ENCODE results near the gene CEBPB.

- RRBS = no CpG with 5 or more reads among the region's 3 CpGs
Observed at GRCh38 chr20:49659980-49660536, 53.6 kb downstream of the B4GALT5 start.

- RRBS = no CpG with 5 or more reads among the region's 3 CpGs
Observed at GRCh38 chr20:49710898-49711390, 2.7 kb downstream of the B4GALT5 start.

DNA sequence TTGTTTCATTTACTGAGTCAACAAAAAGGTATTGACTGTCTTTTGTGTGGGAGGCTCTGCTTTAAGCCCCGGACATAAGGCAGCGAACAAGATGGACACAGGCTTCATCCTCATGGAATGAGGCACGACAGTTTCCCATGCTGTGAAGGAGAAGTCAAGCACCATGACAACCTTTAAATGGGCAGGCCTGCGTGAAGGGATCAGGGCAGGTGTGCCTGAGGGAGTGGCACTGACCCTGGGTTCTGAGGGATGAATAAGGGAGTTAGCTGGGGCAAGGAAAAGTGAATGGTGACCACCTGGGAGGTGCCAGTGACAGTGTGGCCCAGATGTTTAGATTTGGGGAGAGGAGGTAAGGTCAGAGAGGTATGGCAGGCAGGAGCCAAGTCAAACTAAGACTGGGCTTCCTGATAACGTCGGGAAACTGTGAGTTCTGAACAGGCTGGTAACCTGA lies 48.2 kb downstream of the SLC9A8 start:
- RRBS = no CpG with 5 or more reads among the region's 6 CpGs

DNA sequence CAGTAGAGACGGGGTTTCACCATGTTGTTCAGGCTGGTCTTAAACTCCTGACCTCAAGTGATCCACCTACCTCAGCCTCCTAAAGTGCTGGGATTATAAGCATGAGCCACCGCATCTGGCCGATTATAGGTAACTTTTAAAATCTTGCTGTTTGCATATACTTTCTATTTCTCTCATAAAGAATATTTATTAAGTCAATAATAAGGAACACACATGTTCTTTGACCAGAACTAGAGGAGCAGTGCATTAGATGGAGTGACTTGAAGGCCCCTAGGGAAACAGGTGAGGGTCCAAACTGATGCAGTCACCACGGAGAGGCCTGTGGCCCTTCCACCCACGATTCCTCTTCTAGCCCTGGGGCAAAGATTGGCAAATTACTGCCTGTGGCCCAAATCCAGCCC lies 19.8 kb downstream of the SPATA2 start:
- RRBS = no CpG with 5 or more reads among the region's 5 CpGs

DNA sequence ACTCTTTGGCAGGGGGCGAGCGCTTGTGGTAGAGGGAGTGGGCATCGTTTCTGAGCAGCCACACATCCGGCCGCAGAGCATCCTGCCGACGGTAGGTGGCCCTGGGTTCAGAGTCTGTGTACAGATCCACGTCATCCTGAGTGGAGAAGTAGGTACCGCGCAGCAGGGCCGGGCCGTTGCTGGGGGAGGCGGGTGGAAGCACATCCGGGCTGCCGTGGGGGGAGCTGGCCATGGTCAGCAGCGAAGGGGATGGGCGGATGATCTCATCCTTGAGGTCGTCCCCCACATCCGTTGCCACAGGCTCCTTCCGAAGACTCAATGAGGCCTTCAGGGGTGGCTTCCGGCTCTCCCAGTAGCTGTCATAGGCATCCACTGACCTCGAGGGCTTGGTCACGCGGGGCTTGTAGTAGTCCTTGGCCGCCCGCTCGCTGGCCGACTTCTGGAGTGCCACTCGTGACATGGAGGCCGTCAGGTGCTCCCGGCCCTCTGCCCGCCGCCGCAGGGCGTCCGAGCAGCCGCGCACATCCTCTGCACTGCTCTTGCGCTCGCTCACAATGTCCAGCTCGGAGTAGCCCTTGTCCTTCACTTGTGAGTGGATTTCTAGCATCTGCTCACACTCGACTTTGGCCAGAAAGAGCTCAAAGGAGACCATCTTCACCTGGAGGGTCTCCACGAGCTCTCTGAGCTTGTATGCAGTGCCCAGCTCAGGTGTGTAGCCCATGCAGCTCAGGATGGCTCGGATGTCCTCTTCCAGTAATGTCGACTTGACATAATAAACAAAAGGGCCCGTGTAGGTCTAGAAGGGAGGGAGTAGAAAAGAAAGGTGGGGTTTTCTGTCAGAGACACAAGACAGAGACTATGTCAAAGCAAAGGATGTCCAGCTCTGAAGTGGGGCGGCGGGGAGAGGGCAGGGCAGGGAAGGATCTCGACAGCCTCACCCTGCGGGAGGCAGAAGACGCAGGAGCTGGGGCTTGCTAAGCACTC lies 9.0 kb downstream of the SPATA2 start:
- RRBS = no CpG with 5 or more reads among the region's 51 CpGs

DNA sequence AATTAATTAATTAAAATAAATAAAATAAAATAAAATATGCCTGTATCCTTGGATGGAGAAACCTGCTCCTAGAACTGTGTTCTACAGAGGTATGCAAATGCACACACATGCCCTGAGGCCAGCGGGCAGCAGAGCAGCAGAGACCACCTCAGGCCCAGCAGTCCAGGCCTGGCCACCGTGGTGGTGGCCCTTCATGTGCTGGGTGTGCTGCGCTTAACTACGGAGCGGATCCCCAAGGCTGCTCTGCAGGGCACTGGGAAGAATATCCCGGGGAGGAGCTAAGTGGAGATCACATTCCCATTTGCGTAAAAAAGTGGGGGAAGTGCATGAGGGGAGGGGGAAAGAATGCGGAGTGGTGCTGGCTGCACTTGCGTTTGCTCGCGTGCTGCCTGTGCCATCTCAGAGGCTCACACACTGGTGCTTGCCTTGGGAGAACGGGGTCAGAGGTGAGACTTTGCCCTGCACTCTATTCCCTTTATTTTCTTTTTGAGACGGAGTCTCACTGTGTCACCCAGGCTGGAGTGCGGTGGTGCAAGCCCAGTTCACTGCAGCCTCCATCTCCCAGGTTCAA lies 37.4 kb downstream of the UBE2V1 start:
- RRBS = no CpG with 5 or more reads among the region's 14 CpGs

DNA sequence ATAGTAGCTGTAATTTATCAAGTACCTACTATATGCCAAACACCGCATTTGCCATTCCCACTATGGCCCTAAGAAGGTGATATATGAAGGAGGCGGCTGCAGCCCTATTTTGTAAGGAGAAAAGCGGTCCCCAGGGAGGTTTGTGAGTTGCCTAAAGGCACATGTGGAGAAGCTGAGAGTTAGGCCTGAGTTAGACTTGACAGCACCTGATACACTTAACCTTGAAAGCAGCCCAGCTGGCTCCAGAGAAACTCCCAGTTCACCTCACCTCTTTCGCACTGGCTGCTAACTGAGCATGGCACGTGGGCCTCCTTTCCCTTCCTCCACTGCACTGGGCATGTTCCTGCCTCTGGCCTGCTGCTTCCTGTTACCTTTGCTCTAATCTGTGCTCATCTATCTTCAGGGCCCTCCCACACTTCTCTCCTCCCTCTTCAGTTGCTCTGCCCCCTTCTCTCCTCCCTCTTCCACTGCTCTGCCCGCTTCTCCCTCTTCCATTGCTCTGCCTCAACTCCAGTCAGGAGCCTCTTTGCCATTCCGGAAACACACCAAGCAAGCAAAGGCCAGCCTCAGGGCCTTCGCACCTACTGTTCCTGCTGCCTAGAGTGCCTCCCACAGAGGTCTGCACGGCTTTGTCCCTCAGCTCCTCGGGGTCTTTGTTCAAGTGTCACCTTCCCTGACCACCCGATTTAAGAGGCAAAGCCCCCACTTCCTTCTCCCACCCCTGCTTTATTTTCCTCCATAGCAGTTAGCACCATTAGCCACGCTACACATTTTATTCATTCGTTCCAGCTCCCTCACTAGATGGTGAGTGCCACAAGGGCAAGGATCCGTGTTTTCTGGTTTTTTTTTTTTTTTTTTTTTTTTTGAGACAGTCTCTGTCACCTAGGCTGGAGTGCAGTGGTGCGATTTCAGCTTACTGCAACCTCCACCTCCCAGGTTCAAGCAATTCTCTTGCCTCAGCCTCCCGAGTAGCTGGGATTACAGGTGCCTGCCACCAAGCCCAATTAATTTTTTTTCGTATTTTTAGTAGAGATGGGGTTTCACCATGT lies 13.9 kb upstream of the UBE2V1 start:
- RRBS = no CpG with 5 or more reads among the region's 17 CpGs

DNA sequence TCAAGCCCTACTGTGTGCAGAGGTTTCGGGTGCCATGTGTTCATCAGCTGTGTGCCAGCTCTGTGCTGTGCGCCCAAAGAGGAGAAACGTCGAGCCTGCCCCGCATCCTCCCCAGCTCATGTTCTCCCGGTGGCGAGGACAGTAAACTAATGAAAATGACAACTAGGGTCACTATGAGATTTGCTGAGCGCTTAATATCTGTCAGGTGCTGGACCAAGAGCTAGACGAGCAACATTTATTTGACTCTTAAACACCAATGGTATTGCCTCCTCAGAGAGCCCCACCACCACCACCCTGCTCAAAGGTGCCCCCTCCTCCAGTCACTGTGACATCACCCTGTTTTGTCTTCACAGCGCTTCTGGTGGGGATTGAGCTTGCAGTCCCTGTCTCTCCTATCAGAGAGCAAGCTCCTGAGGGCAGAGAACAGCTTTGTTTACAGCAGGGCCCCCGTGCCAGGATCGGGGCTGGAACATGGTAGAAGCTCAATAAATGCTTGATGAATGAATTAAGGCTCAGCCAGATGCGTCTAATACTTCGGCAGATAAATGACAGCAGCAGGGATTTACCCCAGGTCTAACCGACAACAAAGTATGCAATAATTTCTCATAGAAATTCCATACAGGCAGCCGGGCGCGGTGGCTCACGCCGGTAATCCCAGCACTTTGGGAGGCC lies 806 bp upstream of the PEDS1 start:
- RRBS = no CpG with 5 or more reads among the region's 20 CpGs

GRCh38 chr20:50187381-50188051 lies 3.1 kb upstream of the CEBPB start:
- RRBS = no CpG with 5 or more reads among the region's 12 CpGs

DNA sequence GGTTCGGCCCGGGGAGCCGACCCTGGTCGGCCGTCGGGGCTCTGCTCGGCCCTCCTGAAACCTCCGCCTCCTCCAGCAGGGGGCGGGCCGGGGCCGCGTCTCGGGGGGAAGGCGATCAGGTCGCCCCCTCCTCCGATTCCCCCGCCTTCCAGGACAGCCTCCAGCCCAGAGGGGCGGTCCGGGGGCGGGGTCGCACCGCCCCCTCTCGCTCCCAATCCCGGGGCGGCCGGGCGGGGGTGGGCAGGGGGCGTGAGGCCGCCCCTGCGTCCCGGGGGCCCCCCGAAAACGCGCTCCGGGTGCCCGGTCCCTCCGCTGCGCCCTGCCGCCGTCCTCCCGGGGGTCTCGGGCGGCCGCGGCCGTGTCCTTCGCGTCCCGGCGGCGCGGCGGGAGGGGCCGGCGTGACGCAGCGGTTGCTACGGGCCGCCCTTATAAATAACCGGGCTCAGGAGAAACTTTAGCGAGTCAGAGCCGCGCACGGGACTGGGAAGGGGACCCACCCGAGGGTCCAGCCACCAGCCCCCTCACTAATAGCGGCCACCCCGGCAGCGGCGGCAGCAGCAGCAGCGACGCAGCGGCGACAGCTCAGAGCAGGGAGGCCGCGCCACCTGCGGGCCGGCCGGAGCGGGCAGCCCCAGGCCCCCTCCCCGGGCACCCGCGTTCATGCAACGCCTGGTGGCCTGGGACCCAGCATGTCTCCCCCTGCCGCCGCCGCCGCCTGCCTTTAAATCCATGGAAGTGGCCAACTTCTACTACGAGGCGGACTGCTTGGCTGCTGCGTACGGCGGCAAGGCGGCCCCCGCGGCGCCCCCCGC lies at the start of gene CEBPB:
Gene CEBPB (plus strand): TSS at position 457 of the 812 bp plus-strand sequence.
- RRBS = 5% methylated on average over 48 of the region's 97 CpGs

GRCh38 chr20:50242702-50243383 lies 52.2 kb downstream of the CEBPB start:
- RRBS = 39% methylated on average over 7 of the region's 30 CpGs

DNA sequence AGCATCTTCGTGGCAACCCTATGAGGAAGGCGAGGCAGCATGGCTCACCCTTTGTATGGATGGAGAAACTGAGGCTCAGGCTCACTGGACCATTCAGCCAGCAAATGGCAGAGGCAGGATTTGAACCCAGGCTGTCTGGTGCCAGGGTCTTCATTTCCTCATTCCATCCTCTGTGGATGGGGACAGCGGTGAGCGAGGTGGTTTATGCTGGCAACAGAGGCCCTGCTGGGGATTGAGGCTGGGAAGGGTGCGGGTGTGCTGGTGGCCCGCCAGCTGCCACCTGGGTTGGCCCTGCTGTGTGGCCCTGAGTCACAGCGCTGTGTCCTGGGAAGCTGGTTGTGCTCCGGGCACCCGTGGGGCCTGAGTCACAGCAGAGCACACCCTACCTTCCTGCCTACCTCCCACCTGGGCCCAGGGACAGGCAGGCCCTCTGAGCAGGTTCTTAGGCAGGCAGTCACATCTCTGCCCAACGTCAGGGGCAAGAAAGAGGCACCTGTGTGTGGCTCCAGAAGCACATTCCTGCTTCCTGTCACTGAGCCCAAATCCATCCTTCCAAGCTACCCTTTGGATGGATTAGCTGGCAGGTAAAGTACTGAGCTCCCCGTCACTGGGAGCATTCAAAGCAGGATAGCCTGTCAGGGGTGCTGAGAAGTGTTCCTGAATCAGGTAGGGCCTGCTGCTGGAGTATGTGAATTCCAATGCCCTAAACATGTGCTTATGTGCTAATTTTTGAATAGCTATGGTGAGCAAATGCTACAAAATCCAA lies 53.8 kb downstream of the CEBPB start:
- RRBS = no CpG with 5 or more reads among the region's 11 CpGs

DNA sequence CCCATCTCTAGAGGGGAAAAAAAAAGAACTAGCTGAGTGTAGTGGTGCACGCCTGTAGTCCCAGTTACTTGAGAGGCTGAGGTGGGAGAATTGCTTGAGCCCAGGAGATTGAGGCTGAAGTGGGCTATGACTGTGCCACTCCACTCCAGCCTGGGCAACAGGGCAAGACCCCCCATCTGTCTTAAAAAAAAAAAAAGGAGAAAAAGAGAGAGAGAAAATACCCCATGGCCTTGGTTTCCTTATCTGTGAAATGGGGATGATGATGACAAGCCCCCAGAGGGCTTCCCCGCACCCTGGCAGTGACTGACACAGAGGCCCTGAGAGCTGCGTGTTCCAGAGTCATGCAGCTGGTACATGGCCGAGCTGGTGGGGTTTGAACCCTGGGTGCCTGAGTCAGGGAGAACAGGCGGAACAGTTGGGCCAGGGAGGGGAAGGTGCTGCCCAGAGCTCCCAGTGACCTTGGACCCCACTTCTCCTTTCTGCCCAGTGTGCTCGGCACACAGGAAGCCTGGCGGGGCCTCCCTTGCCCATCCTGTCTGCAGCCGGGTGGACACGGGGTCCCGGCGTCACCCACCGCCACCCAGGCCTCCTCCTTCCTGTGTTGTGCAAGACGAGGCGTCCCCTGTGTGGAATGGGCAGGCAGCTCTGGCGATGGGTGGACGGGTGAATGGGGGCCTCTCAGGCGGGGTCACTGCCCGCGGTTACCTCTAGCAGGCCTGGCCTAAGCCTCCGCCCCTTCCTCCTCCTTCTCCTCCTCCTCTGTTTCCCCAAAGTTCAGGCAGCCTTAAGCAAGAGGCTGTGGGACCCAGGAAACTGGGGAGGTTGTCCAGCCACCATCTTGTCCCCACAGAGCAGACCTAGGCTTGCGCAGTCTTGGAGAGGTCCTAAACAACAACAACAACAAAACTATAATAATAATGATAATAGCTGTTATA lies 84.2 kb downstream of the CEBPB start:
- RRBS = no CpG with 5 or more reads among the region's 21 CpGs

DNA sequence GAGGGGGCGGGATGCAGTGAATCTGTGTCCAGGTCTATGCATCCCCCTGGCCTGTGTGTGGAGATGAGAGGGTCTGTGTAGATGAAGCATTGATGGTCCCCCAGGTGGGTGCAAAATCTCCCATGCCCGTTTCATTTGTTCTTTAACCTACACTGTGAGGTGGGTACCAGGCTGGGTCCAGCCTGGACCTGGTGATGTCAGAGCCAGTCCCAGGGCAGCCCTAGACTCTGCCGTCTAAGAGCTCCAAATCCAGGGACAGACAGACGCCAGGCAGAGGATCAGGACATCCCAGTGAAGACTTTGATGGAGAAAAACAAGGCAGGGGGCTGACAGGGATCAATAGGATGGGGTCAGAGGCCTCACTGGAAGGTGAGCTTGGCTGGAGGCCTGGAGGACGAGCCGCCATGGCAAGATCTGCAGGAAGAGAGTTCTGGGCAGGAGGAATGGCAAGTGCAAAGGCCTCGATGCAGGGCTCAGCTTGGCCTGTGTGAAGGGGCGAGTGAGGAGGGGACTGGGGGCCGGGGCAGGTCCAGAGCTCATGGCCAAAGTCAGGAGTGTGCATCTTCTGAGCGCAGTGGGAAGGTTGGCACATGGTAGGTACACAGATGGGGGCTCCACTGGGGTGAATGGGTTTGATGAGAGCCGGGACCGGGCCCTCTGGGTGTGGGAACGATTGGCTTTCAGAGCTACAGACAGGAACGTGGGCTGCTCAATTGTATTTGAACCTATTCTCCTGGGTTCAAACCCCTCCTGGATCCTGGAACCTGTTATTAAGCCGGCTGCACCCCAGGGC lies 105.7 kb downstream of the CEBPB start:
- RRBS = no CpG with 5 or more reads among the region's 15 CpGs

GRCh38 chr20:50305816-50307151 lies 115.7 kb downstream of the CEBPB start:
- RRBS = no CpG with 5 or more reads among the region's 26 CpGs

GRCh38 chr20:50308551-50309788 lies 118.3 kb downstream of the CEBPB start:
- RRBS = 18% methylated on average over 8 of the region's 31 CpGs

DNA sequence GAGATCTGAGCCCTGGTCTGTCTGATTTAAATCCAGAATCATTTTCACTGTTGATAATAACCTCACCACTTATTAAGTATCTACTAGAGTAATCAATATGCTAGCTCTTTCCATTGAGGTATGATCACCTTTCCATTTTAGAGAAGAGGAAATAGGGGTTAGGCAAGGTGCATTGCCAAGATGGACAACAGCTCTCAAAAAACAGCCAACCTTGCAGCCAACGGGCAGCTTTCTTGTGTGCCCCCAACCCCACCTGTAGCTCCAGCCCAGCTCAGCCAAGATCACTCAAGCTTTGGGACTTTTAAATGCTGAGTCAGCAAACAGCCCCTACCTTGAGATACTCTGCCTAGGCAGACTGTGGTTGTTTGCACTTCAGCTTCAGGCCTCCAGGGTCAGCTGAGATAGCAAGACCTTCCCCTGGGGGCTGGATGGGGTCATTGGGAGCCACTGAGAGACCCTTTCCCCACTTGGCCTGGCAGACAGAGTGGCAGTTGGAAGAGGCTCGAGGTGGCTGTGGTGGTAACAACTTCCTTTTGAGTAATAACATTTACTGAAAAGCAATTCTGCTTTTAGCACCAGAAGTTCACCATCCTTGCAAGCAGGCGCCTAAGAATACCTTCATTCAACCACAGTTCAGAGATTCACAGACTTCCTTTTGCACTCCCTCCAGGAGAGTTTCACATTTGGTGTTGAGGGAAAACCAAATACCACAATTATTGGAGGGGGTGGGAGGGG lies 147.8 kb downstream of the CEBPB start:
- RRBS = no CpG with 5 or more reads among the region's 3 CpGs

DNA sequence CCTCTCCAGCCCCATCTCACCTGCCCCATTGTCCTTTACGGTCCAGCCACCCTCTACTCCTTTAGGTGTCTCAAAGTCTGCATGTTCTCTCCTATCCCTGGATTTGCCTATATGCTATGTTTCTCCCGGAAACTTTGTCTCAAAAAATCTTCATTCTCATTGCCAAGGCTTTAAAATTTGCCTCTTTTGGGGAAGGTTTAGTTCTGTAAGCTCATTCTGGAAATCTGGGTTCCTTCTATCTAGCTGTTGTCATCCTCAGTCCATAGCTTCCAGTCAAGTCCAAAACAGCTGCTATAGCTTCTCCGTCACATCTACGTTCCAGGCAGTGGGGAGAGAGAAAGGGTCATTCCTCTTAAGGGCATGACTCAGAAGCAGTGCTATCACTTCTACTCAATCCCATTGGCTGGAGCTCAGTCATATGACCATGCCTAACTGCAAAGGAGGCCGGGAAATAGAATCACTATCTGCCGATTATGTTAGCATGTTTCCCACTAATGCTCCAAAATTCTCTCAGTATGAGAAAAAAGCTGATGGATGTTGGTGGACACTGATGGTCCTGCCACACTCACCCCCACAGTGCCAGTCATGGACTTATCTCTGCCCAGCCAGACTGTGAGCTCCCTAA lies 141.4 kb upstream of the PTPN1 start:
- RRBS = no CpG with 5 or more reads among the region's 6 CpGs

DNA sequence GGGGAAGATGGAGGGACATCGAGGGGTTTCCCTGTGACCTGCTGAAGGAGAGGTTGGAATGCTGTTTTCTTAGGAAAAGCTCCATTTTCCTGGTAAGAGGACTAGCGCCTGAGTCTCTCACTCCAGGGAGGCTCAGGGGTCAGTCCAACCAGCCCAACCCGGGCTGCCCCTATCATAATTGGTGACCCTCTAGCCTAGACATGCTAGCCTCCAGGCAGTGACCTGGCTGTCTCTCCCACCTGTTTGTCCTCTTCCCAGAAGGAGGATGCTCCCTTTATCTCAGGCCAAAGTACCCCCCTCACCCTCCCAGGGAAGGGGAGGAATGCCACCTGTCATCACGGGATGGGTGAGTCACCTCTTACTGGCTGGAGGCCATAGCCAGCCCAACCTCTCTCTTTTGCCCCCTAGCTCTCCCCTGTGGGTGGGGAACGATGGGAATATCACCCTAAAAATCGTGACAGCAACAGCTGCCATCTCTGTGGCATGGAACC lies 137.6 kb upstream of the PTPN1 start:
- RRBS = no CpG with 5 or more reads among the region's 6 CpGs

GRCh38 chr20:50403547-50404341 lies 106.4 kb upstream of the PTPN1 start:
- RRBS = no CpG with 5 or more reads among the region's 11 CpGs